Omental fat pad (tissue), 4 donors: ENCODE measurements around the gene TFDP1.

GRCh38 chr13:113405822-113406779, 42.2 kb upstream of the GRTP1 start:
- PRO-cap: no peak
- RAMPAGE, long total RNA, 4 experiments: no peak in any of the 4 experiments

DNA sequence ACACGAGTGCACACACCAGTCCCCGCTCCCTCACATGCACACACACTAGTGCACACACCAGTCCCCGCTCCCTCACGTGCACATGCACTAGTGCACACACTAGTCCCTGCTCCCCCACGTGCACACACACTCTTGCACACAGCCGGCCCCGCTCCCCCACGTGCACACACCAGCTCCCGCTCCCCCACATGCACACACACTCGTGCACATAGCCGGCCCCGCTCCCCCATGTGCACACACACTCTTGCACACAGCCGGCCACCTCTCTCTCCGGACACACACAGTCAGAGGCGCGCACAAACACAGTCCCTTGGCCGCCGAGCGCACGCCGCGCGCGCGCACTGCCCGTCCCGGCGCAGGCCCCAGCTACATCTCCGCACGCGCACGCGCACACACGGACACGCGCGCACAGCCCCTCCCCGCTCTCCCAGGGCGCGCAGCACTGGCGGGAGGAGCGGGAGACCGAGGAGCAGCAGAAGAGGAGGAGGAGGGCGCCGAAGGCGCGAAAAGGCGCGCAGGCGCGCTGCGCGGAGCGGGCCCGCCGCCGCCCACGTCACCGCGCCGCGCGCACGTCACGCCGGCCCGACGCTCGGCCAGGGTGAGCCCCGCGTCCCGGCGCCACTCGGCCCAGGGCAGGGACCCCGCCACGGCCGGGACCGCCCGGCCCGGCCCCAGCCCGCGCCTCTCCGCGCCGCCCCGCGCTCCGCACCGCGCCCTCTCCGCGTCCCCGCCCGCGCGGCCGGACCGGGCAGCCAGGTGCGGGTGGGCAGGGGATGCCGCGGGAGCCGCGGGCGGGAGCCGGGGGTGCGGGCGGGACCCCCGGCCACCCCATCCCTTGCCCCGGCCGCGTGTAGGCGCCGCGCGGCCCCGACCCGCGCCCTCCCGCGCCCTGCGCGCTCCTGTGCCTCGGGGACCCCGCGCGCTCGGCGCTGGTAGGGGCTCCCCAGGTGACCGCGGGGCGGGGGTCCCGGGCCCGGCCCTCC, at the start of gene TFDP1:
TFDP1 (plus strand) TSS at position 621 of the 983 bp plus-strand sequence.
- PRO-cap: no peak
- RAMPAGE, long total RNA, 4 experiments: start-site peak on the plus strand in 2 of 4 experiments, centred at positions 561 to 562 of the sequence, 54 to 64 reads per replicate

- PRO-cap: no peak
- RAMPAGE, long total RNA, 4 experiments: no peak in any of the 4 experiments
Measured at GRCh38 chr13:113817429-113818306, 46.2 kb downstream of the GAS6 start.

GRCh38 chr13:113841573-113842235, 22.2 kb downstream of the GAS6 start:
- PRO-cap: no peak
- RAMPAGE, long total RNA, 4 experiments: no peak in any of the 4 experiments

- PRO-cap: no peak
- RAMPAGE, long total RNA, 4 experiments: no peak in any of the 4 experiments
Measured at GRCh38 chr13:113857912-113858516, 5.9 kb downstream of the GAS6 start.

- PRO-cap: no peak
- RAMPAGE, long total RNA, 4 experiments: no peak in any of the 4 experiments
Measured at GRCh38 chr13:113935476-113935965, 38.4 kb downstream of the C13orf46 start.

DNA sequence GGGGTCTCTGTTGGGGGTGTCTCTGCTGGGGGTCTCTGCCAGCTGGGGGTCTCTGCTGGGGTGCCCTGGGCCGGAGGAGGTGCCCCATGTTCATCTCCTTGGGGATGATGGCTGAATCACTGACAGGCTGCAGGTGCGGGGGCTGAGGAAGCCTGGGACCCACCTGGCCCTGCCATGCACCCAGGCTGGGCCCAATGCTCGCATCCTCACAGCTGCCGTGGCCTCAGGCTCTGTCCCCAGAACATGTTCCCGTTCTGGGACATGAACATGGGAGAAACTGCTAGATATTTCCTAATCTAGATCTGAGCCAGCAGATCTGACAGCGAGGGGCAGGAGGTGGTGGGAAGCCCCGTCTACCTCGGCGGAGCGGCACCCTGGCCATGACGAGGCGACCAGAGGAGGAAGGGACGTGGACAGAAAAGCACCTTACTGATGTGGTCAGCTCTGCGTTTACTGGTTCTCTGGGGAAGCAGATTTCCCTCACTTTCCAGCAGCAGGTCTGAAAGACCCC, 26.3 kb upstream of the C13orf46 start:
- PRO-cap: no peak
- RAMPAGE, long total RNA, 4 experiments: no peak in any of the 4 experiments

DNA sequence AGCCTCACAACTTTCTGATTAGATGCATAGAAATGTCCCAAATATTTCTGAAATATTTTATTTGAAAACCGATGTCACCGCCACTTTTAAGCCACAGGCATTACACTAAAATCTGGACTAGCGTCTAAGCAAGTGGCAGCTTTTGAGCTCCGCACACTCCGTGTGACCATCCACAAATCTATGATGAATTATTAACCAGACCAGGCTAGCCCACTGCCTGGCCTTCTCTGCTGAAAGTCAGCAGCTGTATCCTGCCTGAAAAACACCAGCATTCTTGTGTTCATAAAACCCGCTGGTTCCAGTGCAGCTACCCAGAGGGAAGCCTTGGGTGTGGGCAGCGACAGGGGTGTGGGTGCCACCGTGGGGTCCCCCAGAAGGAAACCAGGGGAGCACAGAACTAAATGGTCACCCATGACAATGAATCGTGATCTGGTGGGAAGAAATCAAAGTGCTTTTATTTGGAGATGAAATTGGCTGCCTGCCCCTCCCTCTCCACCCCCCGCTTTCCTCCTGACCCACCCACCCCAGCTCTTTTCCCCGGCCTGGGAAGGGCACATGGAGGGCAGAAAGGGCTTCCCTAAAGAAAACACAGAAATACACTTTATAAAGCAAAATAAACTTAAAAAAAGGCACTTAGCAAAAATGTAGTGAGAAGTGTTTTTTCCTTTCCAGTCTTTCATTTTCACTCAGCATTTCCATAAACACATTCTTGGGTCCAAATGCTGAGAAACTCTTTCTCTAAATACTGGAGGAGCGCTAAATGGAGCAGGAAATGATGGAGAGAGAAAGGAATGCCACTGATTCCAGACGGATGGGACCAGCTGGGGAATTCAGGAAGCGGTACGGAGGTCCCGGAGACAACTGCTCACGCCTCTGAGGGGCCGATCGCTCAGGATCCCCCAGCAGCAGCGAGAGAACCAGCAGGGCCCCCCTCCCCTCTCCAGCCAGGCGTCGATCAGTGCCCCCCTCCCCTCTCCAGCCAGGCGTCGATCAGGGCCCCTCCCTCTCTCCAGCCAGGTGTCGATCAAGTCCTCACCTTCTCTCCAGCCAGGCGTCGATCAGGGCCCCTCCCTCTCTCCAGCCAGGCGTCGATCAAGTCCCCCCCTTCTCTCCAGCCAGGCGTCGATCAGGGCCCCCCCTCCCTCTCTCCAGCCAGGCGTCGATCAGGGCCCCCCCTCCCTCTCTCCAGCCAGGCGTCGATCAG, 13.5 kb downstream of the RASA3 start:
- PRO-cap: no peak
- RAMPAGE, long total RNA, 4 experiments: no peak in any of the 4 experiments

DNA sequence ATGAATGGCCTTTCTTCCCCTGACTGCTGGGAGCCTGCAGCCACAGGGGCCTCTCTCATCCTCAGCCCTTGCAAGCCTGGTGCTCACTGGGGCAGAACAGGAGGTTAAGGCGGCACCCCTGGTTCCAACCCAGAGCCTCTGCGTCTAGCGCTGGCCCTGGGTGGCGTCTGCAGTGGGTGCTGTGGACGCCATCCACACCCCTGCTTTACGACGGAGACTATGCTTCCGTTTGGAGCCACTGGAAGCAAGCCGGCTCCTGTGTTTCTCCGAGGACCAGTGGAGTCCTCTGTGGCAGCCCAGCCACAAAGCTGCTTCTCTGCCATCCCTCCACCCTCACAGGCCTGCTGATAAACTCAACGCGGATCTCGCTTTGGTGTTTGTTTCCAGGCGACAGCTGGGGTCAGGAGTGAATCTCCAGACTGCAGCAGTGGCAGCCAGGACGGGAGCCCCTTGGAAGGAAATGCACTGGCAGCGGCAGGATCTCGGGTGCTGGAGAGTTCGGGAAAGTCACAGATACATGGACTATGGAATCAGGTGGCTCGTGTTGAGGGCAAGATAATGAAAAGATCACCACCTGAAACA, 2.1 kb upstream of the RASA3 start:
- PRO-cap: no peak
- RAMPAGE, long total RNA, 4 experiments: no peak in any of the 4 experiments

GRCh38 chr13:114280263-114280929, 1.0 kb upstream of the UPF3A start:
- PRO-cap: no peak
- RAMPAGE, long total RNA, 4 experiments: no peak in any of the 4 experiments

DNA sequence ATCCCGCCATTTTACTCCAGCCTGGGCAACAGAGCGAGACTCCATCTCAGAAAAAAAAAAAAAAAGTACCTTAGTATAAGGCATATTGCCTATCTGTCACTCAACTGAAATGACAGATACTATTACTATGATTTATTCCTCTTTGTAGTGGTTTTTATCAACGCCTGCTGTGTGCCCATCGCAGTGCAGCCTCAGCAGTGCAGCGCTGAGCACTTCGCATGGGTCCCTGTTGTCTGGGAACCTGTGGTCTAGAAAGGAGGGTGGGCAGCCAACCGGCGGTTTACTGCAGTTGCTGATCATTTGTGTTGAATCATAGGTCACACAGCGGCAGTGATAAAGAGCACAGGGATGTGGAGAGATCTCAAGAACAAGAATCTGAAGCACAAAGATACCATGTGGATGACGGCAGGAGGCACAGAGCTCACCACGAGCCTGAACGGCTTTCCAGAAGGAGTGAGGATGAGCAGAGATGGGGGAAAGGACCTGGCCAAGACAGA, 12.8 kb upstream of the CHAMP1 start:
- PRO-cap: no peak
- RAMPAGE, long total RNA, 4 experiments: no peak in any of the 4 experiments